ENCODE measurements around a stretch of chr12.

DNA sequence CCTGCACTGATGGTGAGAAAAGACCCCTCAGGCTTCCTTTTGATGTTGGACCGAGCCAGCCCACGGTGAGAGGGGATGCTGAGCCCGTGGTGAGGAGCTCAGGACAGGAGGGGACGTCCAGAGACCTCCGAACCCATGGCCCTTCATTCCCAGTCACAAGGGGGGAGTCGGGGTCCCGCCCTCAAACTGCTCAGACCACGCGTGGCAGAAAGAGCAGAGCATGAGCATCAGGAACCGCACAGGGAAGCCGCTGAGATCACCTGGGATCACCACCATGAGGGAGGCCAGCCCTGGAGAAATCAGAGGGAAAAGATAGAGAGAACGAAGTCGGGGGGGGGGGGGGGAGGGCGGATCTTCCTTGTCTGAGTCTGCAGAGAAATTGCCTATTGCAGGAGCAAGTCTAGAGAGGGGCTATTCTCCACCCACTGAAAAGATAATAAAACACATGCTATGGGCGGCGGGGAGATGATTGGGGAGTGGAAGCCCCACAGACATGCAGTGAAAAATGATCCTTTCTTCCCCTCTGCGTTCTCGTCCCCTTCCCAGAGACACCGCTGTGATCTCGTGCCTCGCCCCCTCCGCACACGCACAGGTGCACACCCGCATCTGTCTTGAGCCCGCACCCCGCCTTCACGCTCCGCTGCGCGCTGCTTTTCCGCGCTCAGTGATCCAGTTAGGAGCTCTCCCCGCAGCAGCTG lies 850 bp upstream of the TMEM132C start:
- PRO-cap, 2 experiments, result no peak in any of the 2 experiments

- PRO-cap, 2 experiments, result no peak in any of the 2 experiments
These were observed 159.7 kb downstream of the SLC15A4 start for GRCh38 chr12:128664095-128664438.

GRCh38 chr12:128813761-128814332 lies 9.9 kb downstream of the SLC15A4 start:
- PRO-cap, 2 experiments, result no peak in any of the 2 experiments

DNA sequence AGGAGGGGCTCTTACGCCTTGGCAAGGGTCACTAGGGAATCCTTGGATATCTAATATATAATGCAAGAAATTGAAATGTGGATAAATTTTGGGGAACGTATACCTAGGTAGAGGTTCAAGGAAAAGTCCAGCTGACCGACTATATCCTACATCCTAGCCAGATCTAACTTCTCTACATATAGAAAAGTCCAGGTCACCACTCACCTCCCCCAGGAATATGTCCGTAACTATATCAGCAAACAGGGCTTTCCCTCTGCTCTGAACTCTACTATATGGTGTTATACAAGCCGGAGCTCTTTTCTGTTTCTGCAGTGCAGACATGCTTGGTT lies 281.5 kb downstream of the TMEM132D start:
- PRO-cap, 2 experiments, result no peak in any of the 2 experiments

- PRO-cap, 2 experiments, result no peak in any of the 2 experiments
These were observed 29.3 kb downstream of the TMEM132D start for GRCh38 chr12:129874536-129874840.

GRCh38 chr12:130070064-130070683 lies 92.1 kb upstream of the FZD10 start:
- PRO-cap, 2 experiments, result peak in 1 of 2 experiments; most common plus-strand start chr12:130070290 (in 1)

DNA sequence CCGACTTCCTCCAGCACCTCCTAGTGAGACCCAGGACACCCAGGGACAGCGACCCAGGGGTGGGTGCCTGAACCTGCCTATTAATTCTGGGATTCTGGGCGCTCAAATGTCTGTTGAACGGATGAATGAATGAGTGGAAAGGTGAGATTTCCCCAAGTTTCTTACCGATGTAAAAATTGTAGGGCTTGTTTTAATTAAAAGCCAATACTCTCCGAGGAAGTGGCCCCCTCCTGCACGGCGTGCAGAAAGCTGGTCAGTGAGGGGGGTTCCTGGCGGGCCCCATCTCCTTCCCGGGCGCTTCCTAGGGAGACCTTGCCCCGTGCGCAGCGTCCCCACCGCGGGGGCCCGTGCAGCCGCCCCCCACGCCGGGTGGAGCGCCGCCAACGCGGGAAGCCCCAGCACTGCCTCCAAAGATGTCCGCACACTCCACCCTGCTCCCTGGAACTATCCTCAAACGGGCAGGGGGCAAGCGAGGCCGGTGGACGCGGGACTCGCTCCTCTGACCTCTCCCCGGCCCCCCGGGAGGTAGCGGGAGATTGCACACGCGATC lies 1.7 kb upstream of the FZD10 start:
- PRO-cap, 2 experiments, result no peak in any of the 2 experiments

DNA sequence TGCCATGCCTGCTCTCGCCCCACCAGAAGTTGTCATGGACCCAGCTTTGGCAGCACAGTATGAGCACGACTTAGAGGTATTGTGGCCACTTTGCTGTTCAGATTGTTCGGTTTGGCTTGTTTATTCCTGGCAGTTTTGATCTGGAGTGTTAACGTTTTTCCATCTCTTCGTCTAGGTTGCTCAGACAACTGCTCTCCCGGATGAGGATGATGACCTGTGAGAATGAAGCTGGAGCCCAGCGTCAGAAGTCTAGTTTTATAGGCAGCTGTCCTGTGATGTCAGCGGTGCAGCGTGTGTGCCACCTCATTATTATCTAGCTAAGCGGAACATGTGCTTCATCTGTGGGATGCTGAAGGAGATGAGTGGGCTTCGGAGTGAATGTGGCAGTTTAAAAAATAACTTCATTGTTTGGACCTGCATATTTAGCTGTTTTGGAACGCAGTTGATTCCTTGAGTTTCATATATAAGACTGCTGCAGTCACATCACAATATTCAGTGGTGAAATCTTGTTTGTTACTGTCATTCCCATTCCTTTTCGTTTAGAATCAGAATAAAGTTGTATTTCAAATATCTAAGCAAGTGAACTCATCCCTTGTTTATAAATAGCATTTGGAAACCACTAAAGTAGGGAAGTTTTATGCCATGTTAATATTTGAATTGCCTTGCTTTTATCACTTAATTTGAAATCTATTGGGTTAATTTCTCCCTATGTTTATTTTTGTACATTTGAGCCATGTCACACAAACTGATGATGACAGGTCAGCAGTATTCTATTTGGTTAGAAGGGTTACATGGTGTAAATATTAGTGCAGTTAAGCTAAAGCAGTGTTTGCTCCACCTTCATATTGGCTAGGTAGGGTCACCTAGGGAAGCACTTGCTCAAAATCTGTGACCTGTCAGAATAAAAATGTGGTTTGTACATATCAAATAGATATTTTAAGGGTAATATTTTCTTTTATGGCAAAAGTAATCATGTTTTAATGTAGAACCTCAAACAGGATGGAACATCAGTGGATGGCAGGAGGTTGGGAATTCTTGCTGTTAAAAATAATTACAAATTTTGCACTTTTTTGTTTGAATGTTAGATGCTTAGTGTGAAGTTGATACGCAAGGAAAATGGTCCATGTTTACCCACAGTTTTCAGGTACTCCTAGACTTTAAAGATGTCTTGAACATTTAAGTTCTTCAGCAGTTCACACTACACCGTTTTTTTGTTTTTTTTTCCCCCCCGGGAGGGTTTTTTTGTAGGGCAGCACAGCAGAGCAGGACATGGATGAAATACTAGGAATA lies 4.3 kb downstream of the RAN start:
- PRO-cap, 2 experiments, result no peak in any of the 2 experiments

- PRO-cap, 2 experiments, result no peak in any of the 2 experiments
These were observed 6.4 kb downstream of the RAN start for GRCh38 chr12:130877989-130878877.

- PRO-cap, 2 experiments, result no peak in any of the 2 experiments
These were observed 175.6 kb downstream of the ADGRD1 start for GRCh38 chr12:131129314-131129665.

- PRO-cap, 2 experiments, result no peak in any of the 2 experiments
These were observed 276.0 kb downstream of the ADGRD1 start for GRCh38 chr12:131229250-131230485.

DNA sequence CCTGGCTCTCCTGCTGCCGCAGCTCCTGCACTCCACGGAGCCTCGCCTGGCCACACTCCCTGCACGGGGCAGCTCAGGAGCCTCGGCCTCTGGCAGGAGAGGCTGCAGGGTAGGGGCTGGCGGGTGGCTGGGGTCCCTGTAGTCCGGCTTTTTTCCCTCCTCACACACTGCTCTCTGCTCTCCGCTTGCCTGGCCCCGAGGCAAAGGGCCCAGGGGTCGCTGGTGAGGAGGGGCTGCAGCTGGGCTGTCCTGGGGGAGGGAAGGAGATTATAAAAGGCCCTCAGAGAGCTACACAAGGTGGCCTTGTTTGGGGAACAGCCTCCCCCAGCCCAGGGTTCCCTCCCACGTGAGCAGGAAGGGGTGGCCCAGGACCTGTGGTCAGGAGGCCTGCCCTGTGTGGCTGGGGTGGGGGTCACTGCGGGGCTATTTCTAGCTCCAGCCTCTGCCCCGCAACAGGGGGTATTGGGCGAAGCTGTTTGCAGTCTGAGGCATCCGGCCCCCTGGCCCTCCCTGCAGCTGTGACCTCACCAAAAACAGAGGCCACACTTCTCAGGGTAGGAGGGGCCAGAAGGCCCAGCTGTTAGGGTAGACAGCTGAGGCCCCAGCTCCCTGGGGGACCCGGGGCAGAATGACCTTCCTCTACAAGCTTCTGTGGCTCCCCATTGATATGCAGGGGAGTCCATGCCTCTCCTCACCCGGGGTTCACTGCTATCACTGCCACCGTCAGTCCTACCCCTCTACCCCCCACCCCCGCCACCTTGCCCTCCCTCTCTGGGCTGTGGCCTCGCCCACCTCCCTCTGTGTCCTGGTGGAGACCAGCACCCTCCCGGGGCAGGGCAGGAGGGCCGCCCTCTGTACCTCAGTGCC lies 88.8 kb upstream of the SFSWAP start:
- PRO-cap, 2 experiments, result peak in 1 of 2 experiments; most common plus-strand start position 375 of the sequence (in 1); most common minus-strand start position 207 of the sequence (in 1)

DNA sequence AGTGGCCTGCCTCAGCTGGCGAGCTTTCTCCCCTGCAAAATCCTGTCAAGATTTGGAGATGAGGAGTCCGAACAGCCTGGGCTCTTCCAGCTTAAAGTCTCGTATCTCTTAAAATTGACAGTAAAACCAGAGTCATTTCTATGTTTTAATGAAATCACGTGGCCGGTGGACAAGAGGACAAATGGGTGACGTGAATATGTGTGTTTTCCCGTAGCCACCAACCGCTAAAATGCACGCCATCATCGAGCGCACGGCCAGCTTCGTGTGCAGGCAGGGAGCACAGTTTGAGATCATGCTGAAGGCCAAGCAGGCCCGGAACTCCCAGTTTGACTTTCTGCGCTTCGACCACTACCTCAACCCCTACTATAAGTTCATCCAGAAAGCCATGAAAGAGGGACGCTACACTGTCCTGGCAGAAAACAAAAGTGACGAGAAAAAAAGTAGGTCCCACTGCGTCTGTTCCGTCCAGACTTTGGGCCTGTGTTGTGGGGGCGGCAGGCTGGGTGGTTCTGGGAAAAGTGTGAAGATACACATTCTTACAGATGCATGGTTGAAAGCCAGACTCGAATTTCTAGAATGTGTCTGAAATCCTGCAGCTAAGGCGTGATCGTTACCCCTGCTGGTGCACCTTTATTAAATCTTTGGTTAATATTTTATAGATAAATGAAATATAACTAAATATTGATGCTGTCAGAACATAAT lies 14.5 kb downstream of the SFSWAP start:
- PRO-cap, 2 experiments, result no peak in any of the 2 experiments

DNA sequence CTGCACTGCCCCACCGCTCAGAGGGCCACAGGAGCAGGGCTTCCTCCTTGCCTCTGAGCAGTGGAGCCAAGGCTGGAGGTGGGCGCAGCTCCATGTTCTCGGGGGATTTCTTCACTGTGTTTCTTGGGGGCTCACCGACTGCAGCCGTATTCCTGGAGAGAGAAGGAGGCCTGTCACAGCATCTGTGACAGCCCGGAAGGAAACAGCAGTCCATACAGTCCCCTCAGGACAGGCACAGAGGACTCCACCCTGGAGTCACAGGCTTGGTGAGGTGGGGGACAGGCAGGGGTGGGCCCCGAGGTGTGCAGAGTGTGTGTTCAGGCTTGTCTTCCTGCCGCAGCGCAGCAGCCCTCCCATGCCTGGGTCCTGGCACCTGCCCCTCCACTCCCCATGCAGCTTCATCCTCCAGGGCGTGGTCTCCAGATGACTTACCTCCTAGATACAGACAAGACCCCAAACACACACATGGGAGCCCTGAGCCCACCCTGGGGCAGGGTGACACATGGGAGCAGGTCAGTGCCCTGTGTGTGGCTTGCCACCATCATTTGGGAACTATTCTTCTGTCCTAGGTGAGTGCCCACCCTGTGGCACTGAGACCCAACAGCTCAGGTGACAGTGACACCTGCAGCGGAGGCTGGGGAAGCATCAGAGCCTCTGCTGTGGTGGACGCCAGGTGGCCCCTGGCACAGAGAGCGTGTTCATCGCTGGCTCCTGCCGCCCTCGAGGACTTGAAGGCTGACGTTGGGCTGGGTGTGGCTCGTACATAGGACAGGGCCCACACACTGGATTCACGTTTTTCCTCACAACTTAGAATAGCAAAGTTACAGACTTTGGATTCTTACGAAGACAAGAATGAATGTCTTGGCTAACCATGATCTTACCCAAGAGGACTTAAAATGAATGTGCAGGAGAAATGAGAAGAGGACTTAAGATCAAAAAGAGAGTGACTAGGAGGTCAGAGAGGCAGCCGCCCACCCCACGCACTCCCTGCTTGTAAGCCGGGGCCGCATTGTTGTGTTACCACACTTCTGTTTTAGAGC lies 22.9 kb downstream of the SFSWAP start:
- PRO-cap, 2 experiments, result no peak in any of the 2 experiments

DNA sequence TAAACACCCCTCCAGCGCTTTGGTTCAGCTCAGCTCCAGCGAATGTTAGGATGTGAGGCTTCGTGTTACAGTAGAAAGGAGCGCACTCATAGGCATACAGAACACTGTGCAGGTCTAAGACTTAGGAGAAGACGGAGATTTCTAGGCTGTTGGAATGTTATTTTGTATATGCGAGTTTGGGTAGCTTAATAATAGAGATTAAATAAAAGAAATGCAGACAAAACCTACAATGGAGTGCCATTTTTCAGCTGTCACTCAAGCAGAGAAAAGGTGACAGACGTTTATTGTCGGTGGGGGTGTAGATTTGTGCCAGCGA lies 25.7 kb downstream of the SFSWAP start:
- PRO-cap, 2 experiments, result no peak in any of the 2 experiments

DNA sequence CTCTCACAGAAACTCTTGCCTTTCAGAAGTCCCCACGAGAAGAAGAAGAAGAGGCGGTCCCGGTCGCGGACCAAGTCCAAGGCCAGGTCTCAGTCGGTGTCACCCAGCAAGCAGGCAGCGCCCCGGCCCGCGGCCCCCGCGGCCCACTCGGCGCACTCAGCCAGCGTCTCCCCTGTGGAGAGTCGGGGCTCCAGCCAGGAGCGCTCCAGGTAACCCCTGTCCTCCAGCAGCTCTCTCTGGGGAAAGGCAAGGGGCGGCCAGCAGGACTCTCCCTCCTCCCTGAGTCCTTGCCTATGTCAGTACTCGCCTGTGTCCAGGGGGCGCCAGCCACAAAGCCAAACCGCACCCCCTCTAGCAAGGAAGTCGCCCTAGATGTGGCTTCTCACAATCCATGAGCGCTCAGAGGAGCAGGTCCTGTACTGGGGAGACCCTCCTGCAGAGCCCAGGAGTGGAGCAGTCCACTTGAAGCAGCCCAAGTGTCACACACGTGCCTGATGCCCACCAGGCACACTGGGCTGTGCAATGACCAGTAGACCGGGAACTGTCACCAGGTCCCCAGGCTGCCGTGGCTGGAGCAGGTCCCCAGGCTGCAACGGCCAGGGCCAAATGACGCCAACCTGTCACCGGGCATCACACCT lies 30.9 kb upstream of the MMP17 start:
- PRO-cap, 2 experiments, result no peak in any of the 2 experiments

DNA sequence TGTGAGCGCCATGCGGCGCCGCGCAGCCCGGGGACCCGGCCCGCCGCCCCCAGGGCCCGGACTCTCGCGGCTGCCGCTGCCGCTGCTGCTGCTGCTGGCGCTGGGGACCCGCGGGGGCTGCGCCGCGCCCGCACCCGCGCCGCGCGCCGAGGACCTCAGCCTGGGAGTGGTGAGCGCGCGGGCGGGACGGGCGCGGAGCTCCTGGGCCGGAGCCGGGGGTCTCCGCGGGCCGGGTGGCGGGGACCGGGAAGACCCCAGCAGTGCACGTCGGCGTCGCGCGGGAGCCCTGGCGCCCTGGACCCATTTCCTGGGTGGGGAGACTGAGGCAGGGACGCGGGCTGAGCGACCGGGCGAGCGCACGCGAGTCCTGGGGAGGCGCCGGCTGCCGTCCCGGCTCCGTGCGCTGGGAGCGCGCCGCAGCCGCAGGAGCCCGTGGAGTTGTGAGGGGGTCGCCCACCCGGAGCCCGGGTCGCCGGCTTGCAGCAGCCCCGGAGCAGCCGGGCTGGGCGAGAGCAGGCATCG lies 353 bp downstream of the MMP17 start:
- PRO-cap, 2 experiments, result no peak in any of the 2 experiments

- PRO-cap, 2 experiments, result no peak in any of the 2 experiments
These were observed 22.2 kb upstream of the ULK1 start for GRCh38 chr12:131872227-131872622.

- PRO-cap, 2 experiments, result no peak in any of the 2 experiments
These were observed 13.3 kb upstream of the PUS1 start for GRCh38 chr12:131915506-131916357.

GRCh38 chr12:131921775-131922321 lies 7.2 kb upstream of the PUS1 start:
- PRO-cap, 2 experiments, result no peak in any of the 2 experiments

All from cerebral cortex (tissue), 2 donors.